Neural cell (in vitro differentiated cells): Measurements from ENCODE around the gene ZNF385D.

DNA sequence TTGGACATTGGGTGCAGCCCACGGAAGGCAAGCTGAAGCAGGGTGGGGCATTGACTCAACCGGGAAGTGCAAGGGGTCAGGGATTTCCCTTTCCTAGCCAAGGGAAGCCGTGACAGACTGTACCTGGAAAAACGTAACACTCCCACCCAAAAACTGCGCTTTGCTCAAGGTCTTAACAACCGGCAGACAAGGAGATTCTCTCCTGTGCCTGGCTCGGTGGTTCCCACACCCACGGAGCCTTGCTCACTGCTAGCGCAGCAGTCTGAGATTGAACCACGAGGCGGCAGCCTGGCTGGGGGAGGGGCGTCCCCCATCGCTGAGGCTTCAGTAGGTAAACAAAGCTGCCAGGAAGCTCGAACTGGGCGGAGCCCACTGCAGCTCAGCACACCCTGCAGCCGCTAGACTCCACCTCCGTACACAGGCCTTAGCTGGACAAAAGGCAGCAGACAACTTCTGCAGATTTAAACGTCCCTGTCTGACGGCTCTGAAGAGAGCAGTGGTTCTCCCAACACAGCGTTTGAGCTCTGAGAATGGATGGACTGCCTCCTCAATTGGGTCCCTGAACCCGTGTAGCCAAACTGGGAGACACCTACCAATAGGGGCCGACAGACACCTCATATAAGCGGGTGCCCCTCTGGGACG, 49.1 kb downstream of the TBC1D5 start:
- RAMPAGE, long total RNA = no peak

GRCh38 chr3:17749847-17750363, 7.5 kb upstream of the TBC1D5 start:
- RAMPAGE, long total RNA = no peak

DNA sequence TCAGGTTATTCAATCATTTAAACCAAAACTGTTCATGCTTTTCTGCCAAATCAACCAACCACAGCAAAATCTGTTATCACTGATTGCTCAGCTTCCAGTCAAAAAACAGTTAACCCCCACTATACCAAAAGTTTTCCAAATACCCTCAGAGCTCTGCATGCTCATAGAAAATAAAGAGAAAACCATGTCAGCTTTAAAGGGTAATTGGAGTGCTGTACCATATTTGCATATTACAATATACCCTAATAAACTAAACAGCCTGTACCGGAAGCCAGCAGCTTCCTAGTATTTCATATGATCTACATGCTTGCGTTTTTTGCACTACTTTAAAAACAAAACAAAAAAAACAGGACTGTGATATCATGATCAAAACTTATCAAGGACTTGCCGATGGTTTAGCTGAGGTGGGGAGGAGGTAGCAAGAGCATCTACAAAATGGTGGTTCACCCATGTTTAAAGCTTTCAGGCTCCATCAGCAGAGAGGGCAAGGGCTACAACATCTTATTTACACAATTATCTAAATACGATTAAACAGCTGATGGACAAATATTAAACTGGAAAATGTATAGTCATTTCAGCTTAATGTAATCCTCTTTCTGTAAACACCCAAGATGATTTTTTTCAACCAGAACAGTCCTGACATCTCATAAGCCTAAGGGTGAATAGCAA, 22.6 kb downstream of the SATB1 start:
- RAMPAGE, long total RNA = no peak

DNA sequence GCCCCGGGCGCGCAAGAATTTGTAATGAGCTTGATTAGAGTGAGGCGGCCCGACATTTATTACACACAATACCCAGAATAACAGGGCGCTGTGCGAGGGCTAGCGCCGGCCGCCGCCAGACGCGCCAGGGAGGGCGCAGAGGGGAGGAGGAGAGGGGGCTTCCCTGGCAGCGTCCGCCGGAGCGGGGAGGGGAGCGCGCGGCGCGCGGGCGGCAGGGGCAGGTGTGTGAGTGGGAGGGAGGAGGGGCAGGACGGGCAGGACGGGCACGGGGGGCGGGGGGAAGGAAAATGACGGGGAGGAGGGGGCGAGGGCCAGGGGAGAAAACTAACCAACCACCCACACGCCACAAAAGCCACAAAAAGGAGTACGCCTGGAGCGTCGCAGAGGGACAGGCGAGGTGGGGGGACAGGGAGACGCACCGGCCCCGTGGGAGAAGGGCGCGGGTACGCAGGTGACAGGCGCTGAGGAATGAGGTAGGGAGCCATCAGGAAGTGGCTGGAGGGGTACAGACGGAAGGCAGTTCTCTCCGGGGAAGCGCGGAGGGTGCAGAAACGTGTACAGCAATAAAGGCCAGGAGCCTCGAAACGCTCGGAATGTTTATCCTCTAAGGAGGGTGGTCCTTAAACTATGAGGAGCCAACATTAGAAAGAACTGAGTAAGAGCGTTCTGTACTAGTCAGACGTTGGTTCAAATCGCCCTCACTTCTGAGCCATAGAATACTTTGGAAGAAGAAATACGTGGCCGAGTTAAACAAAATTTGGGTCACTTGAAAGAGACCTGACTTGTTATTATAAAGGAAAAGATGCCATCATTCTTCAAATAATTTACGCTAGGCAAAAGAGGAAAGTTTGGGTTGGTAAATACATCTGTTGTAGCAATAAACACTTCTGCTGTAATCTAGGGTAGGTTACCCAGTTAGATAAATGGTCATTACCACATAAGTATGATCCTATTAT, 721 bp upstream of the SATB1 start:
- RAMPAGE, long total RNA = no peak

DNA sequence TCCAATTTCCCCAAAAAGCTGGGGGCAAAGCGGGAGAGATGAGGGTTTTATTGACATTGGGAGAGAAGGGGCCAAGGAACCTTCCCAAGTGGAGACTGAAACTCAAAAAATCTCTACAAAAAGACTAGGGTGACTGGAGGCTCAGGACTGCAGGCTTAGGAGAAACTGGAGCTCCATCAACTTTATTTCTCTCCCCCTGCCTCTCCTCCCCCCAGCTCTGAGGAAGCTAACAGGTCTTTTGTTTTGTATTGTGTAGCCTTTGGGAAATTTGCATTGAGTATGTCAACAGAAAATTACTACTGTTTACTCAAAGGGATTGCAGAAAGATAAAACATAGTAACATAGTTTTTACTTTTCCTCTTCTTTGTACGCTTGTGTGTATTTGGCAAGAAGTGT, 20.9 kb upstream of the SATB1 start:
- RAMPAGE, long total RNA = no peak

GRCh38 chr3:18694156-18694532, 269.0 kb upstream of the SATB1 start:
- RAMPAGE, long total RNA = no peak

DNA sequence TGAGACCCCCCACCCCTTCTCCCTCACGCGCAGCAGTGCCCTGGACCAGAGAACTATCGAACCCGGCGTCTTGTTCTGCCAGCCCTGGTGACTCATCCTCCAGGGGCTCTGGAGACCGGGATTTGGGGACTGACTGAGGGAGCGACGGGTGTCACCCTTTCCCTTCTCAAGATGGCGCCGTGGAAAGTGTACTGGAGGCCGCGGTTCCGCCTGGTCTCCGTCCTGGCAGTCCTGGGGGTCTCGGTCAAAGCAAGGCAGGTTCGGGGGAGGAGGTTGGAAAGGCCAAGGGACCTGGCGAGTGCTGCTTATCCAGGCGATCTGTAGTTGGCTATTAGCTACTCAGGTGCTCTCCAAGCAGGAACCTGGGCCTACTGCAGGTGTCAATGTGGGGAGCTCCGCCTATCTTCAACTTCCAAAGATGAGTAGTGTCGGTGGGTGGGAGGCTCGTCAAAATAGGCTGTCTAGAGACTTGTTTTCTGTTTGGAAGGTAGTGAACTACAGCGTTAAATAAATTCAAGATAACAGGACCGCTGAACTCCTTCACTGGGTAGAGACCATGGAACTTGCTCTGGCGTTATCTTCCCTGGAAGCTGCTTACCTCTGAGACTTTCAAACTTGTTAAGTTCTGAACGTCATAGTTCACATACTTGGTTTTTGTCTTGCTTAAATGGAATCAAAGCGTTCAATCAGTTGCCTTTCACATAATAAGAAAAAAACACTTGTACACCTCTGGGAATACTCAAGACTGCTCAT, 889 bp downstream of the RAB5A start:
- RAMPAGE, long total RNA = no peak

GRCh38 chr3:20041158-20042088, 1.2 kb downstream of the KAT2B start:
- RAMPAGE, long total RNA = no peak

DNA sequence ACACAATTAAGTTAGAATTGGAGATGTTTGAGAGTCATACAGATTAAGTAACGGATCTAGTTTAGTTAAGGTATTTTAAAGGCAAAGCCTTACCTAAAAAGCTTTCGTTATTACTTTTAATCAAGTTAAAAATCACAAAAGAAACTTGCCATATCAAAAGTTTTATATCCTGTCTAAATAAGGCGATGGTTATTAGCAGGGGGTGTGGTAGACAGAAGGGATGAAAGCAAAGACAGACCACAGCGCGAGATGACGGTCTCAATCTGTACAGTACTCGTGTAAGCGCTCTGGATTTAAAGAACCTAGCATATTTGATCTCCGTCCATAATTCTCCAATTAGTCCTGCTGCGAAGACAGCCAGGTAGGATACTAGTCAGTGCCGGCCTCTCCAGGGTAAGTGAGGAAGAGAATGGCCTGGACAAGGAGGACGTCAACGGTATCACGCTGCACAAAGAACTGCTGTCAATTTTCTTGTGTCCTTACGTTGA, 743 bp downstream of the SGO1 start:
- RAMPAGE, long total RNA = no peak

- RAMPAGE, long total RNA = no peak
These were observed 46.9 kb upstream of the SGO1 start for GRCh38 chr3:20232973-20233172.

DNA sequence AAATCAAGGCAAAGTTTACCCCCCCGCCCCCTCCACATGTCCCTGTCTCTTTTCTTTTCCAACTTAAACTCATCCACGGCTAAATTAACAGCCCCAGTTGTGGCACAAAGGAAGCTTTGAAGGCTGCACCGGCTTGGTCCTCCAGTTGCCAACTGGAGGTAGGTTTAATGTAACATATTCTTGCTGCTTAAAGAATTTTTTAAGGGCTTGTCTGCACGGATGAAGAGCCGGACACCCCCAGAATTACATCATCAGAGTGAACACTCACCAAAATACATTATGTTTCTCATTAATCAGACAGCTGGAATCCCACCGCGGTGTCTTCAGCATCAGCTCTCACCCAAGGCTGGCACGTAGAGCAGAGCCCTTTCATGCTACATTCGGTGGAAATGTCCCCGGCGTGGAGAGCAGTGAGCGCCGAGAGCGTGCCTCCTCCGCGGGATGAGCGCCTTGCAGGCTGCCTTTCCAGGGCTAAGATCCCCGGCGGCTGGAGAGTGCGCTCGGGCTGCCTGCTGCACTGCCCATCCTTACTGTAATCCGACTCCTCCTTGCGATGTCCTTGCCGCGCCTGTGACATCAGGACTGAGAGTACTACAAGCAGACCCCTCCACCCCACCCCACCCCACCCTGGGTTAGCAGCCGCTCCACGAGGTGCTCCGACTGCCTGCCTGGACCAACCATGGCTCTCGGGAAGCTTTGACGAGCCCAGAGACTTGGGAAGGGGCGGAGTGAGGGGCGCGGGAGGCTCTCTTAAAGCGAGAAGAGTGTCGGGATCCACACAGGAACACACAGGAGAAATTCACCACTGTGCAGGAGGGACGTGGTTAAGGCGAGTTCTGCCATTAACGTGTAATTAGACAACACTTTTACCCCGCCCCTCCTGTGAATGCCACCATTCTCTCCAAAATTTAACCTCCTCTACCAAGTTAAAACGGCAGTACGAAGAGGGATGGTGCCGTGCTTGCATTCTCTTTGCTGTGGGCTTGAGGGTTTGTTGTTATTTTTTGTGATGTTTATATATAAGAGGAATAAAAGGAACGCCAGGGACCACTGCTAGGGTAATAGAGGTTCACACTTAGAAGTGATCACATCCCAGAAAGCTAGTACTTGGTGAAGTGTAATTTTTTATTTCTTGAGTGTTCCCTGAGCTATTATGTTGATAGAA, at the start of gene ZNF385D:
ZNF385D (minus strand) TSS at position 584 of the 1,165 bp plus-strand sequence.
- RAMPAGE, long total RNA = no peak

- RAMPAGE, long total RNA = no peak
These were observed 44.3 kb upstream of the ZNF385D start for GRCh38 chr3:21795209-21795740.

GRCh38 chr3:22991555-22991754, 211.7 kb upstream of the UBE2E2 start:
- RAMPAGE, long total RNA = no peak

DNA sequence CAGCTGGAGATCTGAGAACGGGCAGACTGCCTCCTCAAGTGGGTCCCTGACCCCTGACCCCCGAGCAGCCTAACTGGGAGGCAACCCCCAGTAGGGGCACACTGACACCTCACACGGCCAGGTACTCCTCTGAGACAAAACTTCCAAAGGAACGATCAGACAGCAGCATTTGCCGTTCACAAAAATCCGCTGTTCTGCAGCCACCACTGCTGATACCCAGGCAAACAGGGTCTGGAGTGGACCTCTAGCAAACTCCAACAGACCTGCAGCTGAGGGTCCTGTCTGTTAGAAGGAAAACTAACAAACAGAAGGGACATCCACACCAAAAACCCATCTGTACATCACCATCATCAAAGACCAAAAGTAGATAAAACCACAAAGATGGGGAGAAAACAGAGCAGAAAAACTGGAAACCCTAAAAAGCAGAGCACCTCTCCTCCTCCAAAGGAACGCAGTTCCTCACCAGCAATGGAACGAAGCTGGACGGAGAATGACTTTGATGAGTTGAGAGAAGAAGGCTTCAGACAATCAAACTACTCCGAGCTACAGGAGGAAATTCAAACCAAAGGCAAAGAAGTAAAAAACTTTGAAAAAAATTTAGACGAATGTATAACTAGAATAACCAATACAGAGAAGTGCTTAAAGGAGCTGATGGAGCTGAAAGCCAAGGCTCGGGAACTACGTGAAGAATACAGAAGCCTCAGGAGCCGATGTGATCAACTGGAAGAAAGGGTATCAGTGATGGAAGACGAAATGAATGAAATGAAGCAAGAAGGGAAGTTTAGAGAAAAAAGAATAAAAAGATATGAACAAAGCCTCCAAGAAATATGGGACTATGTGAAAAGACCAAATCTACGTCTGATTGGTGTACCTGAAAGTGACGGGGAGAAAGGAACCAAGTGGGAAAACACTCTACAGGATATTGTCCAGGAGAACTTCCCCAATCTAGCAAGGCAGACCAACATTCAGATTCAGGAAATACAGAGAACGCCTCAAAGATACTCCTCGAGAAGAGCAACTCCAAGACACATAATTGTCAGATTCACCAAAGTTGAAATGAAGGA, 147.1 kb downstream of the UBE2E2 start:
- RAMPAGE, long total RNA = no peak

- RAMPAGE, long total RNA = no peak
These were observed 133.7 kb upstream of the UBE2E1 start for GRCh38 chr3:23671837-23672575.

DNA sequence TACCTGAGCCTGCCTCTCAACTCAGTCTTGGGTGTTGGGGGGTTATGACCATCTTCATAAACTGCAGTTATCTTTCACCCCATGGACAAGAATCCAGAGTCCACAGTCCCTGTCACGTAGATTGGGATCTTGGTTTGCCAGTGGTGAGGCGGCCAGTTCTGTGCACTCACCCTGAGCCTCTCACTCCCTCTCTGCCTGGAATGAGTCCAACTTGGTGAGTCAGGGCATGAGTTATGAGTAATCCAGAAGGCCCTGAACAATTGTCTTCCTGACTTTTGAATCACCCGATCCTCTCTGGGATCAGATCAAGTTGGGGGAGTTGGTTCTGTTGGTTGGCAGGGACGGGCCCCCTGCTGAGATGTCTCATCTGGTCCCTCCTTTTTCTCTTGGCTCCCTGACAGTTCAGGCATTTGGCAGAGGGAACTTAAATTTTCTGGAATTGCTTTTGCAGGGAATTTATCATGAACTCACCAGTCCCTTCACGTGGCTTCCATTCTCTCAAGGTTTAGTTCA, 120.0 kb upstream of the UBE2E1 start:
- RAMPAGE, long total RNA = no peak

- RAMPAGE, long total RNA = no peak
These were observed 40.8 kb downstream of the UBE2E1 start for GRCh38 chr3:23846235-23847207.

GRCh38 chr3:23890329-23890785, 26.4 kb downstream of the NKIRAS1 start:
- RAMPAGE, long total RNA = no peak

DNA sequence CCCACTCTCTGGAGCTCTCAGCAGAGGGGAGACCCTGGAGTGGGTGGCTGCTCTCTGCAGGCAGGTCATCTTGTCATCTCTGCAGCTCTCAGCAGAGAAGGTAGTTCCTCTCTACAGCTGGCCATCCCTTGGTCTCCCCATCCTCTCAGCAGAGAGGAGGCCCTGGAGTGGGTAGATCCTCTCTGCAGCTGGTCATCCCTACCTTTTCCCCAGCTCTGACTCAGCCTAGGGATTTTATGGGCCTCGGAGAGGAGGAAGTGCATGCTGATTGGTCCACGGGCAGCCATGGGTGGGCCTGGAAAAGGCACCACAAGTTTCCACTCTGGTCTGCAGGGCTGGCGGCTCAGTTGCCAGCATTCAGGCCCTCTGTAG, 36.8 kb downstream of the NR1D2 start:
- RAMPAGE, long total RNA = no peak

- RAMPAGE, long total RNA = no peak
These were observed 273.8 kb downstream of the THRB start for GRCh38 chr3:24220726-24221366.